Epithelial cell of esophagus (primary cell): Measurements from ENCODE around the gene ELOVL2.

- RRBS: 67% methylated on average over 1 of the region's 11 CpGs
Observed at GRCh38 chr6:10434545-10435216, 19.8 kb upstream of the TFAP2A start.

- RRBS: no CpG with 5 or more reads among the region's 1 CpG
Observed at GRCh38 chr6:10582960-10583159, 61.7 kb downstream of the GCNT2 start.

DNA sequence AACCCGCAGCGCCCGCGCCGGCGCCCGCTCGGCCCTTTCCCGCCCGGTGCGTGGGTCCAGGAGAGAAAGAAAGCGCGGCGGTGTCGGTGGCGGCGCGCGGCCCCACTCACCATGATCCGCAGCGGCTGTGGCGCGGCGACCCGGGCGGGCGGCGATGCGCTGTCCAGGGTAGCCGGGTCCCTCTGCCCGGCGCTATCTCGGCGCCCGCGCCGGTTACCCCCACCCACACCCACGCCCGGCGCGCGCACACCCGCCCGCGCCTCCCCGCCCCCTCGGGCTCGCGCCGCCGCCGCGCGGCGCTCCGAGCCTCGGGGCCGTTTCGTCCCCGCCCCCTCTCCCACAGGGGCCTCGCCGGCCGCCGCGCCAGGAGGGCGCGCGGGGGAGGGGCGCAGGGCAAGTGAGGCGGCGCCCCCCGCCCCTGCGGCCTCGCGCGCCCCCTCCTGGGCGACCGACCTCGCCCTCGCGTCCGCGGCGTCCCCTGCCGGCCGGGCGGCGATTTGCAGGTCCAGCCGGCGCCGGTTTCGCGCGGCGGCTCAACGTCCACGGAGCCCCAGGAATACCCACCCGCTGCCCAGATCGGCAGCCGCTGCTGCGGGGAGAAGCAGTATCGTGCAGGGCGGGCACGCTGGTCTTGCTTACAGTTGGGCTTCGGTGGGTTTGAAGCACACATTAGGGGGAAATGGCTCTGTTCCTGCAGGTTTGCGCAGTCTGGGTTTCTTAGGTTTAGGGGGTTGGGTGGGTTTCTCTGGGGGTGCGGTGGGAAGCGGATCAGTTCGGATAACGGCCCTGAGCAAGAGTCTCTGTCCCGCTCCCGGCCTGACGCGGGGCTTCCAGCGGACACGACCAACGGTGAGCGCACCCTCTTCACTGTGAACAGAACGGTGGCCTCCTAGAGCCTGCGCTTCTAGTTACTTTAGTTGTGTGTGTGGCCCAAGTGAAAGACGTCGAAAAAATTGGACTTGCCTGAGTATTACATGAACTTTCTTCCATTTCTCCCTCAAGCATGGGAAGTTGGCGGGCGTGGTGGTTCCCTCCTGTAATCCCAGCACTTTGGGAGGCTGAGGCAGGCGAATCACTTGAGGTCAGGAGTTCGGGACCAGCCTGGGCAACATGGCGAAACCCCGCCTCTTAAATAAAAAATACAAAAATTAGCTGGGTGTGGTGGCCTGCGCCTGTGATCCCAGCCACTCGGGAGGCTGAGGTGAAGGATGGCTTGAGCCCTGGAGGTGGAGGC is at the start of gene ELOVL2:
ELOVL2 (minus strand) TSS at position 188 of the 1,234 bp plus-strand sequence.
- RRBS: 1% methylated on average over 16 of the region's 130 CpGs

DNA sequence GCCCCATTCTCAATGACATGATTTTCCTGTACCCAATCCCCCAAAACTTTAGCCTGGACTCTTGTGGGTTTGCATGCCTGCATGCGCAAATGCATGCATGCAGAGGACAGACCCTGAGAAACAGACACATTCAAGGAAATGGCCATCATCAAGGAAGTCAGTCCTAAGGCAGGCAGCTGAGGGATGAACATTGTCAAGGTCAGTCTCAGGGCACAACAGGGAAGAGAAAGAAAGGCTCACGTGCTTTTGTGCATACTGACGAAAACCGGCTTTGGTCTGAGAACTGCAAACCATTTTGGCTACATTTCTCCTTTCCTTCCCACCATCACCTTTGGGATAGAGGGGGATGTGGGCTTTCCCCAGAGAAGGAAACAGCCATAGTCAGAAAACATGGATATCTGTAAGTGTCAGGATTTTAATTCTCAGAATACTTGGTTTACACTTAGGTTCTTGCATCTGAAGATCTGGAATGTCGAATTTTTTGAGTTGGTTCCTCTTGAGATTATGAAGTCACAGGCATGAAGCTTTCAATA is 12.9 kb downstream of the NEDD9 start:
- RRBS: no CpG with 5 or more reads among the region's 5 CpGs

GRCh38 chr6:11373914-11374685 is 141.6 kb upstream of the NEDD9 start:
- RRBS: no CpG with 5 or more reads among the region's 5 CpGs

DNA sequence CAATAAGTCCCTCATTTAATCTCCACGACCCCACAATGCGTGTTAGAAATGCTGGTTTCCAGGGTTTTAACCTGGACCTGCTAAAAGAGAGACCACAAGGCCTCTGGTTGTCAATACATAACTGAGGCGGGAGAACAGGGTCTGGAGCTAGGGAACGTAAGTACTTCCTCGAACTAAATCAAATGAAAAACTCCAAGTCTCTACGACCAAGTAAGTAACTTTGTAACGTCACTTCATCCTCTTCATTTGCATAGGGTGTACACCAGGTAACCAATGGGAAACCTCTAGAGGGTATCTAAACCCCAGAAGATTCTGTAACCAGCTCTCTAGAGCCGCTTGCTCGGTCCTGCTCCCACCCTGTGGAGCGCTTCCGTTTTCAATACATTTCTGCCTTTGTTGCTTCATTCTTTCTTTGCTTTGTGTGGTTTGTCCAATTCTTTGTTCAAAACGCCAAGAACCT is 133.5 kb upstream of the TMEM170B start:
- RRBS: no CpG with 5 or more reads among the region's 12 CpGs

GRCh38 chr6:11607088-11607817 is 69.7 kb downstream of the TMEM170B start:
- RRBS: no CpG with 5 or more reads among the region's 9 CpGs

DNA sequence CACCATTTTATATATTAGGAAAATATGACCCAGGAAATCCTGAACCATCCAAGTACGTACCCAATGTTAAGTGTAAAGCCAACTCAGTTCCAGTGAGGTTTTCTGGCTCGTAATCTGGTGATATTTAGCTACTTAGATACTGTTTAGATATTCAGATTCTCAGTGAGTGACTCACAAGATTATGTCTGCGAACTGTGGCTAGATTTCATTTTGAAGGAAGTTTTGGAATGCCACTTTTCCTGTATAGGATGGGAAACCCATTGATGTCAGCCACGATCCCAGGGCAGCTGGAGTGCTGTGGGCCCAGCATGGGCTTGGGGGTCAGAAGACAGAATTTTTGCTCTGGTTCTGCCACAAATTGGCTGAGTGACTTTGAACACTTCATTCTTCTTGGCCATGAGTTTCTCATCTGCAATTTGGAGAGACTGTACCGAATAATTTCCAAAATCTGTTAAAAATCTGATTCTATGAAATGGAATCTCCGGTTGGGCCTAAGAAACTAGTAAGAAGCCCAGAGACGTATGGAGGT is 76.4 kb downstream of the TMEM170B start:
- RRBS: no CpG with 5 or more reads among the region's 7 CpGs

DNA sequence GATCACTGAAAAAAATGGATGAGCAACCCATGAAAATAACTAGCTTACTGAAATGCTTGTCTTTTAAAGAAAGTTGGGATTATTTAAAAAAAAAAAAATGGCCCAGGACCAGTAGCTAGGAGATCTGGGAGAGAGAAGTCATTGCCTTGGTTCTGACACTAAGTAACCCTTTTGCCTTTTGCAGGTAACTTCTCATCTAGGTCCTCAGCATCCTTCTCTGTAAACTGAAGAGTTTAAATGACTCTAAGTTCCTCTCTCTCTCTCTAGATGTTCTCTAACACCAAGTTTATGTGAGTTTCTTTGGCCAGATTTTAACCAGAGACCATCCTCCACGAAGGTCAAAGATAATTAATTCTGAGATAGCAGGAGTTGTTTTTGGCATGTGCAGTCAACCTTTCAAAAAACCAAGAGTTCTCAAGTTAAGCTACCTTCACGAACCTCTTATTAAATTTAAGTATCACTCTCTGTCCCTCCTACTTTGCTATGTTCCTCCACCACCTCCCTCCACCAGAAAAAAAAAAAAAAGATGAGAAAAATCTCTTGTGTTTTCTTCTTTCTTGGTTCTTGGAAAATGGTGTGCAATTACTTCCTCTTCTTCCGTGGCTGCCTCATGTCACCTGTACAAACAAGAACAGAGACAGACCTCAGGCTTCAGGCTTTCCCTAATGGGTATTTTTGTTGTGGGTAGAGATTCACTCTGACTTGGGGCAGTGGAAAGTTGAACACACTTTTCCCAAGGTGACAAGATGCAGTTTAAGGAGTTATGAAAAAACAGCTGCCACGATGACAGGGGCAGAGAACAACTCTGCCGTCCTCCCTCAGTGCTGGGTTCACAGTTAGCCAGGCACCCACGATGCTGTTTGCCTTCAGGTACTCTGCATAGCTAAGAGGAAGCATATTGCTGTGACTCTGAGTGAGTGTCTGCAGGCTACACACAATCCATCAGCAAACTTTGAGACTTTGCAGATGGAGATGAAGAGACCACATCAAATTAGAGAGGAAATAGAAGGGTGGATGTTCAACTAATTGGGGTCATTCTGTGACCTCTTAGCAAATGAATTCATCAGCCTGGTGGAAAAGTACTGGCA is 64.4 kb downstream of the ADTRP start:
- RRBS: no CpG with 5 or more reads among the region's 6 CpGs

- RRBS: no CpG with 5 or more reads among the region's 4 CpGs
Observed at GRCh38 chr6:11766337-11766990, 12.1 kb downstream of the ADTRP start.

DNA sequence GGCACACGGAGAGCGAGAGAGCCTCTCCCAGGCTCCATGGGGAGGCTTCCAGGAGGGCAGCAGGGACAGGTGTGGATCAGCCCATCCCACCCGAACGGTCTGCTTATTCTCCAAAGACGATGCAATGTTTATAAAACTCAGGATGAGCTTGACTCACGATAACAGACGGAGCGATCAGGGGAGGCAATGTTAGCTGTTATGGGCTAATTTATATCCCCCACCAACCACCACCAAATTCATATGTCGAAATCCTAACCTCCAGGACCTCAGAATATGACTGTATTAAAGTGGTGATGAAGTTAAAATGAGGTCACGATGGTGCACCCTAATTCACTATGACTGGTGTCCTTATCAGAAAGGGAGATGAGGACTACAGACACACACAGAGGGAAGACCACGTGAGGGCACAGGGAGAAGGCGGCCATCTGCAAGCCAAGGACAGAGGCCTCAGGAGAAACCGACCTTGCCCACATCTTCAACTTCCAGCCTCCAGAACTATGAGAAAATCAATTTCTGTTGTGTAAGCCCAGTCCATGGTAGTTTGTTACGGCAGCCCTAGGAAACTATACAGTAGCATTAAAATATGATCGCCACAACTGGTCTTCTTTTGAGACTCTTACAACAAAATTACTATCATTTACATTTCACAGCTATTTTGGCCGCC is 7.0 kb downstream of the ADTRP start:
- RRBS: no CpG with 5 or more reads among the region's 16 CpGs

DNA sequence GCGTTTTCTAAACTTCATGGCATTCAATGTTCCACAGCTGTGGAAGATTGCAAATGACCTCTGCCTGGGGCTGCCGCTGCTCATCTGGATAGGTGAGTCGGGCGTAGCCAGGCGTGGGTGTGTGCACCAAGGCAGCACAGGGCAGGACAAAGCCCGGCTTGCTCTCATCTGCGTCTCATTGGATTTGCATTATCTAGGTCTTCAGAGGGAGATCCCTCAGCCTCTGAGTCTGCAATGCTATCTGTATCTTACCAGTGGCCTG is 27.0 kb upstream of the ADTRP start:
- RRBS: no CpG with 5 or more reads among the region's 7 CpGs

- RRBS: no CpG with 5 or more reads among the region's 15 CpGs
Observed at GRCh38 chr6:11831778-11832175, 53.2 kb upstream of the ADTRP start.

GRCh38 chr6:11975314-11976009 is 36.6 kb upstream of the HIVEP1 start:
- RRBS: no CpG with 5 or more reads among the region's 14 CpGs

- RRBS: no CpG with 5 or more reads among the region's 25 CpGs
Observed at GRCh38 chr6:12008250-12008957, 3.7 kb upstream of the HIVEP1 start.

GRCh38 chr6:12107410-12108064 is 95.4 kb downstream of the HIVEP1 start:
- RRBS: no CpG with 5 or more reads among the region's 16 CpGs

GRCh38 chr6:12120200-12120794 is 108.2 kb downstream of the HIVEP1 start:
- RRBS: no CpG with 5 or more reads among the region's 9 CpGs

DNA sequence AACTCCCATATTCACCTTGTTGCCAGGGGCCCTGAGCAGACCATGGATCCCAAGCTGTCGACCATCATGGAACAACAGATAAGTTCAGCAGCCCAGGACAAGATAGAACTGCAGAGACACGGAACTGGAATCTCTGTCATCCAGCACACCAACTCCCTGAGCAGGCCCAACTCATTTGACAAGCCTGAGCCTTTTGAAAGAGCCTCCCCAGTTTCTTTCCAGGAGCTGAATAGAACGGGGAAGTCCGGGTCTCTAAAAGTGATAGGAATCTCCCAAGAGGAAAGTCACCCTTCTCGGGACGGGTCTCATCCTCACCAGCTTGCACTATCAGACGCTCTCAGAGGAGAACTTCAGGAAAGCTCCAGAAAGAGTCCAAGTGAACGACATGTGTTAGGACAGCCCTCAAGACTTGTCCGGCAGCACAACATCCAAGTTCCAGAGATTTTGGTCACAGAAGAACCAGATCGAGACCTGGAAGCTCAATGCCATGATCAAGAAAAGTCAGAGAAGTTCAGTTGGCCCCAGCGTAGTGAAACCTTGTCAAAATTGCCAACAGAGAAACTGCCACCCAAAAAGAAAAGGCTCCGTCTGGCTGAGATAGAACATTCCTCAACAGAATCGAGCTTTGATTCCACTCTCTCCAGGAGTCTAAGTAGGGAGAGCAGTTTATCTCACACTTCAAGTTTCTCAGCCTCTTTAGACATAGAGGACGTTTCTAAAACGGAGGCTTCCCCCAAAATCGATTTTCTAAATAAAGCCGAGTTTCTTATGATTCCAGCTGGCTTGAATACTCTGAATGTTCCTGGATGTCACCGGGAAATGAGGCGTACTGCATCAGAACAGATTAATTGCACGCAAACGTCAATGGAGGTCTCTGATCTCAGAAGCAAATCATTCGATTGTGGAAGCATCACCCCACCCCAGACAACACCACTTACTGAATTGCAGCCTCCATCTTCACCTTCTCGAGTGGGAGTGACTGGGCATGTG is 111.2 kb downstream of the HIVEP1 start:
- RRBS: no CpG with 5 or more reads among the region's 23 CpGs

- RRBS: no CpG with 5 or more reads among the region's 6 CpGs
Observed at GRCh38 chr6:12130571-12131171, 118.6 kb downstream of the HIVEP1 start.

DNA sequence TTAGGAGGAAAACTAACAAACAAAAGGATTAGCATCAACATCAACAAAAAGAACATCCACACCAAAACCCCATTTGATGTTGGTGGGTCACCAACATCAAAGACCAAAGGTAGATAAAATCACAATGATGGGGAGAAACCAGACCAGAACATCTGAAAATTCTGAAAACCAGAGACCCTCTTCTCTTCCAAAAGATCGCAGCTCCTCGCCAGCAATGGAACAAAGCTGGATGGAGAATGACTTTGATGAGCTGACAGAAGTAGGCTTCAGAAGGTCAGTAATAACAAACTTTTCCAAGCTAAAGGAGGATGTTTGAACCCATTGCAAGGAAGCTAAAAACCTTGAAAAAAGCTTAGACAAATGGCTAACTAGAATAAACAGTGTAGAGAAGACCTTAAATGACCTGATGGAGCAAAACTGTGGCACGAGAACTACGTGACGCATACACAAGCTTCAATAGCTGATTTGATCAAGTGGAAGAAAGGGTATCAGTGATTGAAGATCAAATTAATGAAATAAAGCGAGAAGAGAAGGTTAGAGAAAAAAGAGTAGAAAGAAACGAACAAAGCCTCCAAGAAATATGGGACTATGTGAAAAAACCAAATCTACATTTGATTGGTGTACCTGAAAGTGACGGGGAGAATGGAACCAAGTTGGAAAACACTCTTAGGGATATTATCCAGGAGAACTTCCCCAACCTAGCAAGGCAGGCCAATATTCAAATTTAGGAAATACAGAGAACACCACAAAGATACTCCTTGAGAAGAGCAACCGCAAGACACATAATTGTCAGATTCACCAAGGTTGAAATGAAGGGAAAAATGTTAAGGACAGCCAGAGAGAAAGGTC is 128.4 kb downstream of the HIVEP1 start:
- RRBS: no CpG with 5 or more reads among the region's 9 CpGs